Prostate gland (tissue), 2 donors: ENCODE measurements around the gene TBX20.

DNA sequence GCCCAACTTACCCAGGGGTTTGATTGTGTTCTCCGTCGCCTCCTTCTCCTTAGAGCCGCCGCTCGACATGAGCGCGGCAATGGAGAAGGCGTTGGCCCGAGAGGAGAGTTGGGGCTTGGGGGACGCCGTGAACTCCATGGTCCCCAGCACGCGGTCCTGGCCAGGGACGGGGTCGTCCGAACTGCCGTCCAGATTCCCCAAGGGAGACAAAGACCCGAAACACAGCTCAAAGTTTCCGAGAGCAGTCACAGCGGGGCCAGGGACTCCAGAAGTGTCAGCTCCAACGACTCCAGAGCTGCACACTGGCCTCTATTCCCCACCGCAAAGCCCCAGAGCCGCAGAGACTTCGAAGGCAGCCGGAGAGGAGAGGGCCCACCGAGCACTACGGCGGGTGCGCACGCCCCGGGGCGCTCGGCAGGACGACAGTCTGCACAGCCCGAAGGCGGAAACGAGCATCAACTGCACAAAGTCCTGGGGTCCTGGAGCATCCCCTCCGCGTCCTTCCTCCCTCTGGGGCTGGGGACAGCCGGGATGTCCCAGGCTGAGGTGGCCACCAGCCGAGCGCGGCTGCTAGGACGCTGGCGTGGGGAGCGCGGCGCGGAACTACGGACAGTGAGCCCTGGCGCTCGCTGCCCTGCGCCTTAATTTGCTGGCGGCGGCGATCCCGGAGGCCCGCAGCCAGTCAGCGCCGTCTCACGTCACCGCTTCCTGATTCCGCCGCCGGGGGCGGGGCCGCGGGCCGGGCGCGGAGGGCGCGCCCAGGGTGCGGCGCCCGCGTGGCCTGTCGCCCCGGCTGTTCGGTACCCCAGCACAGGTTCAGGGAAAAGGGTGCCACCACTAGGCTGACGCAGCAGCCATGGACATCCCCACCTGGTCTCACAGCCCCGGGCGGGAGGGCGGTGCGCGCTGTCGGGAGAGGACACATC lies at the start of gene TBX20:
Gene TBX20, minus strand, starts transcription at position 618 of the 926 bp plus-strand sequence.
- PRO-cap = unidirectional peak, minus-strand start at position 614 of the sequence
- RAMPAGE, long total RNA, 2 experiments = no peak in any of the 2 experiments

GRCh38 chr7:35660963-35661486 lies 33.9 kb downstream of the HERPUD2 start:
- PRO-cap = no peak
- RAMPAGE, long total RNA, 2 experiments = no peak in any of the 2 experiments

DNA sequence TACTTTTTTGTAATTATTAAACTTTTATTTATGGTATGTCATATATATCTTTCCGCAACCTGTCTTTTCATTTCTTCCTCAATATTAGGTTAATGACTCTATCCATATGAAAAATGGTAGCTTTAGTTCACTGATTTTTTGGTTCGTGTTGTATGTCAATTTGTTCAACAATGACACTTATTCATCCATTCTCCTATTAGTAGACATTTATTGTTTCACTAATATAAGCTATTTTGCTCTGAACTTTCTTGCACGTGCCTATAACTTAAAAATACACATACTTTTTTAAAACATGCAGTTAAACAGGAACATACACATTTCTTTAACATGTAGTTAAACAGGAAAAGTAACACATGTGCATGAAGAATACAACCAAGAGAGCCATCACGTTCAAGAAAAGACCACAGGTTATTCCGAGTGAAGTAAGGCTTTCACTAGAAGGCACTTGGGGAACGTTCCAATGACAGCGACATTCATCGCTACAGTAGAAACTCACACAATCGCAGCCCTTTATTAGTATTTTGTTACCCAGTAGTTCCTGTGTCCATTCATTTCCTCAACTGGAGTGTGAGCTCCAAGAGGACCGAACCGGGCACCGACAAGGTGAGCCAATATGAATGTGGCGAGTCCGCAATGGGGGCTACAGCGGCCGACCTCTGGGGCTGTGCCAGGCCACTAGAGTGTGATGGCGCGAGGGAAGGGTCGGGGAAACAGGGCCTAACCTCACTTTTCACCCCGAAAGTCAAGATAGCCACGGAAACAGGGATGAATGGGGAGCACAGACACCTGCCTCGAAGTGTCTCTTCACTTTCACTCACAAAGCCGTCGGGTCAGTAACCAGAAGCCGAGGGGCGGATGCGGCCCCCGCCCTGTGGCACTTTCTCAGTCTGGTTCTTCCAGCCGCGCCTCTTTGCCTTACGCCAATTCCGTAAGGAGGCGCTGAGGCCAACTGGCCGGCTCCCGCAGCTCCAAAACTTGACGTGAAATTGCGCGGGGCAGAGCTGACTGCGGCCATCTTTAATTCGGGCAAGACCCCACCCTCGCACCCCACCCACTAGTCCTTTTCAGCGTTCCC lies 820 bp upstream of the SEPTIN7 start:
- PRO-cap = no peak
- RAMPAGE, long total RNA, 2 experiments = start-site peak on the minus strand in 1 of 2 experiments, centred at position 871 of the sequence, 33 reads per replicate

GRCh38 chr7:36084393-36084974 lies 68.6 kb upstream of the EEPD1 start:
- PRO-cap = no peak
- RAMPAGE, long total RNA, 2 experiments = no peak in any of the 2 experiments

GRCh38 chr7:36159043-36160233 lies 6.4 kb downstream of the EEPD1 start:
- PRO-cap = no peak
- RAMPAGE, long total RNA, 2 experiments = no peak in any of the 2 experiments

GRCh38 chr7:36172737-36173365 lies 19.8 kb downstream of the EEPD1 start:
- PRO-cap = no peak
- RAMPAGE, long total RNA, 2 experiments = no peak in any of the 2 experiments

DNA sequence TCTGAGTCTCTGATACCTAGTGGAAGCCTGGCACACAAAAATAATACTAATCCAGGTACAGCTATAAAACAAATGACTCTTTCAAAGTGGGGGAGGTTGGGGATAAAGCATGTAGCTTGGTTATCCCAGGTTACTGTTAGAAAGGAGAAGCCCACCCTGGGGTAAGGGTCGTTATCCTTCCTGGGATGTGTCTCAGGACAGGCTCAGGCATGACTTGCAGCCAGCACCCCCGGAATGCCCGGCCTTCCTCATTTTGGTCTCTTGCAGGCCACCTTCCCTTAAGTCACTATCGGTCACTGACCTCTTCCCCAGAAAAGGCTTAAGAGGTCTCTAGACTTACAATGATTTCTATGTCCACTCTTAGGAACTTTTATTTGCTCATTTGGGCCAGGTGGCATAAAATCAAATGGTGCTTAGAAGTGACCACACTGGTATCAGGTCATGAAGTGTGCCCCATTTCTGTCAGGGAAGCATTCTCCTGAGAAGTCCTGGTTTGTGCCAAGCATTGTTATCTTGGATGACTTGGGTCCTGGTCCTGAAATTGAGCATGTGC lies 37.7 kb downstream of the EEPD1 start:
- PRO-cap = no peak
- RAMPAGE, long total RNA, 2 experiments = no peak in any of the 2 experiments

GRCh38 chr7:36301879-36302645 lies 65.0 kb downstream of the MATCAP2 start:
- PRO-cap = no peak
- RAMPAGE, long total RNA, 2 experiments = no peak in any of the 2 experiments

DNA sequence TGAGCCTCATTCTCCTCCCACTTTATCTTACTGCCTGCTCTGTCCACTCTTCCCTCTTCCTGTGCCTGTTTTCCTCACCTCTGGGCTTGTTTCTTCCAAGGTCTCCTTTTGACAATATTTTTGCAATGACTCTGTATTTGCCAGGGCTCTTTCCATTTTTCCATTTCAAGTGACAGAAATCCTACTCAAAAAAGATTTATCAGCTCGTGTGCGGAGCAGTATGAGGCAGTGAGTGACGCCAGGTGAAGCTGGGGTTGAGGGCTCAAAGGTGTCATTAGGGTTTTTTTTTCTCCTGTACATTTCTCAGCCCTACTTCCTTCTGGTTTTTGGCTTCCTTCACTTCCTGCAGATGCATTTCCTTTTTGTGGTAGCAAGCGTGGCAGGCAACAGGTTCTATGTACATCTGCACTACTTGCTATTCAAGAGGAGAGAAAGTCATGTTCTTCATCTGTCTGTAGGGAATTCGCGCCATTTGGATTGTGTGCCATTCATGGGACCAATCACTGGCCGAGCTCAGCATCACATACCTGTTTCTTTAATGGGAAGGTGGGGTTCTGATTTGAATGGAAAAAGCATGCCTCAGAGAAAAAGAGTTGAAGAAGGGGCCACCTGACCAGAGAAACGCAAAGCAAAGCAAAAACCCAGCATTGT lies 52.8 kb upstream of the AOAH start:
- PRO-cap = bidirectional peak, plus-strand start at position 365 of the sequence, minus-strand start at position 237 of the sequence
- RAMPAGE, long total RNA, 2 experiments = no peak in any of the 2 experiments

- PRO-cap = no peak
- RAMPAGE, long total RNA, 2 experiments = no peak in any of the 2 experiments
Observed at GRCh38 chr7:36777842-36778087, 53.5 kb upstream of the AOAH start.

DNA sequence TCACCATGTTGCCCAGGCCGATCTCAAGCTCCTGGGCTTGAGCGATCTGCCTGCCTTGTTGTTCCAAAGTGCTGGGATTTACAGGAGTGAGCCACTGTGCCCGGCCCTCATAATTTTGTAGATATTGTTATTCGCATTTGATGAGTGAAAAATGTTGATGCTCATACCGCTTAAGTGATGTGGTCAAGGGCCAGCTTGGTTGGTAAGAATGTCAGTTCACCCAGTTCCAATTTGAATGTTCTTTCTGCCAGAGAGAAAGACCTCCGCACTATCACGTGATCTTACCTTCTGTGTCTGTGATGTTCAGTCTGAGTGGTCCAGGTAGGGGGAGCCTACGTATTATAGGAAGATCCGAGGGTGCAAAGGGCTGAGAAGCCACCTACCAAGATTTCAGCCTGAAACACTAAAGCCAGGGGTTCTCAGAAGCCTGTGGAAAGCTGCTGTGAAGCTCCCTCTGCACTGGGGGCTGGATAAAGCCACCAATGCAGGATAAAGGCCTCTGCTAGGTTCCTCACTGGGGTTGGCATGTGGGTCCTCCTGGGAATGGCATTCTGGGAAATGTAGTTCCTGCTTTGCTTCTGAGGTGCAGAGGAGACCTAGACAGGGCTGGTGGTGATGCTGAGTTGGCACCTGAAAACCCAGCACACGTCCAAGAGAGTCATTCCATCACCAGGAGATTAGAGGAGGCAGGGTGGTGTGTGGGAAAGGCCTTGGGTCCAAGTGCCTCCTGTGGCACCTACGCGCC lies 64.6 kb upstream of the AOAH start:
- PRO-cap = bidirectional peak, plus-strand start at position 348 of the sequence, minus-strand start at position 233 of the sequence
- RAMPAGE, long total RNA, 2 experiments = no peak in any of the 2 experiments

GRCh38 chr7:36947425-36948335 lies 223.4 kb upstream of the AOAH start:
- PRO-cap = no peak
- RAMPAGE, long total RNA, 2 experiments = no peak in any of the 2 experiments

DNA sequence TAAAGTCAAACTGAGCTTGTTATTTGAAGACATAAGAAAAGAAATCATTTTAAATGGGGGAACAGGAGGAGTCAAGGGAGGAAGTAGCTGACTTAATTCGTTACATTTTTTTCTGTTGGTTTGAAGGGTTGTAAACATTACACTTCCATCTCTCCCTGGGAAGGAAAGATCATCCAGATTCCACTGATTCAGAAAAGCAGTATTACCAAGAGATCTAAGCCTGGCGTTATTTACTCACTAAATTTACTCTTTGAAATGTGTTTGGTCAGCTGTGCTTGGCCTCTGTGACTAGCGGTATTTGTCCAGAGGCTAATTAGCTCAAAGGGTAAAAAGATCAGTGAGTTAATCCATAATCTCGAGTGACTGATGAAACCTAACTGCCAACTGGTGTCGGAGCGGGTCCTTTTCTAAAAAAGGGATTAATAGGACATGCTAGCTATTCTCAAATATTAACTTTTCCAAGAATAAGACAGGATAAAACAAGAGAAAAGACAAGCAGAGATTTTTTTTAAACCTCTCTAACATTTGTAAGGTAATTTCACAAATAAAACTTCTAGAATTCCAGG lies 247.2 kb upstream of the AOAH start:
- PRO-cap = no peak
- RAMPAGE, long total RNA, 2 experiments = no peak in any of the 2 experiments

DNA sequence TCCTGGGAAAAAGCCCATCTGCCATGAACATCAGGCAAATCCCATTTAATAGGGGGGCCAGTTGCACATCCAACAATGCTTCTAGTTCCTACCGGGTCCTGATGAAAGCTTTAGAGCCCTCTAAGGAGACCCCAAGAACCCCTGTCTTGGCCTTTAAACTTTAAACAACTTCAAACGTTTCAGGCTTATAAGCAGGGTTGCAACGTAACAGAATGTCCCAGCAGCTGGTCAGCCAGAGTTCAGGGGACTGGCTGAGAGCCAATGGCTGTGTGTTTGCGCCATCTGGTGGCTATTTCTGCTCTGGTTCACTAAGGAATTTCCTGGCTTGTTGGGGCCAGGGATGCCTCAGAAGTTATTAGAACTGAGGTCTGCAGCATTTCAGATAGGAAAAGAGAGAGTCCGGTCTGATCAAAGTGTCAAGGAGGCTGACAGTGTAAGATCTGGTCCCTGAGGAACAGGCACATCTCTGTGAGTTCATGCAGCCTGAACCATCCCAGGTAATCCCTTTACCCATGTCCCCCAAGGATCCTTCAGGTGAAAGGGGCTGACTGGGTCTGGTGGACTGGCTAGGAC lies 247.1 kb downstream of the ELMO1 start:
- PRO-cap = no peak
- RAMPAGE, long total RNA, 2 experiments = no peak in any of the 2 experiments

GRCh38 chr7:37310251-37310888 lies 138.3 kb downstream of the ELMO1 start:
- PRO-cap = no peak
- RAMPAGE, long total RNA, 2 experiments = no peak in any of the 2 experiments

DNA sequence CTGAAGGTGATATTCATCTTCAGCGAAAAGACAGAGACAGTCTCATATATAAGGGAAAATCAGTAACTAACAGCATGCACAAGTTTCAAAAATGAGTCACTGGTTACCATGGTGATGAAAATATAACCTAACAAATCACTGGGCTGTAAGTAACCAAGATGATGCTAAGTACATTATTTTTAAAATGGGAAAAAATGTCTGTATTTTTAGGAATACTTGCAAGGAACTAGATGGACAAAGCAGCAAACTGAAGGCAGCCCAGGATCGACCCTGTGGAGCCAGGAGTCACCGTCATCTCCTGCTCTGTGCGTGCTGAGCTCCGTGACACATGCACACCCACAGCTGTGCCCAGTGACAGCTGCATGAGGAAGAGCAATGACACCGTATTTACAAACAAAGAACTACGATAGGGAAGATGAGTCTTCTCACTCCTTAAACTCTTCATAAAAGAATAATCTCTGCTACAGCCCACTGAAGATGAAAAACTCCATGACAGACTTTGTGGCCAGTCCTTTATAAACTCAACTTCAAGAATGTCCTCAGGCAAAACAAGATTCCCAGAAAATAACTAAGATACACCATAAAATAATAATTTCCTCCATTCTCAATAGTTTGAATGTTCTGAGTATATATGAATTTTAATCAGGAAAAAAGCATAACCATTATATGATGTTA lies 137.2 kb downstream of the ELMO1 start:
- PRO-cap = no peak
- RAMPAGE, long total RNA, 2 experiments = no peak in any of the 2 experiments

DNA sequence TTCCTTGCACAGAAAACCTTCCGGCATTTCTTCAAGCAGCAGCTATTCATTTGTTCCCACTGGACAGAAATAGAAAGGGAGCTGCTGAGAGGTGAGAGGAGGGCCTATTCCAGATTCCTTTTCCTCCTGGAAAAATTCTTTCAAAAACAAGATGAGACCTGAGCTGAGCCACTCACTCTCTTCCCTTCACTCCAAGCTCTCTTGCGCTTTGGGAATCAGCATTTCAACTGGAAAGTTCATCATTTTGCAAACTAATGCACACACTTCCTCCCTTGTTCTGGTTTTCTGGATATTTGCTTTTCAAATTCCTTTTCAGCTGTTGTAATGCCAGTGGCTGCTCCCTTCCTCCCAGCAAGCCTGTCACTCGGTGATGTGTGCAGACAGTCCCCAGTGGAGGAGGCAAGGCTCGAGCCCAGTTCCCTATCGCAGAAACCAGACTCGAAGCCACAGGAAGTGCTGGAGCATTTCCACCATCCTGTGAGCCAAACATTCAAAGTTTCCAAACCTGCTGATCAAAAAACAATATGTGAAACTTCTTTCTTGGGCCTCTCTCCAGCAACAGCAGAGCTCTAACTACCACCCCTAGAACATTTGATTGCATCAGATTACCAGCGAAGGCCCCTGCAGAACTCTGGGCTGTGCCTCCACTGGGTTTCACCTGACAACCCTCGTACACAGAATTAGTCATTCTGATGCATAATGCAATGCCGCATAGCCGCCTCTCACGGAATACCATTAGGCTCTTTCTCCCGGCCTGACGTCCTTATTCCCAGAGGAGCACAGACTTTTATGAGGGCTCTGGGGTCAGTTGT lies 94.1 kb downstream of the ELMO1 start:
- PRO-cap = no peak
- RAMPAGE, long total RNA, 2 experiments = no peak in any of the 2 experiments

DNA sequence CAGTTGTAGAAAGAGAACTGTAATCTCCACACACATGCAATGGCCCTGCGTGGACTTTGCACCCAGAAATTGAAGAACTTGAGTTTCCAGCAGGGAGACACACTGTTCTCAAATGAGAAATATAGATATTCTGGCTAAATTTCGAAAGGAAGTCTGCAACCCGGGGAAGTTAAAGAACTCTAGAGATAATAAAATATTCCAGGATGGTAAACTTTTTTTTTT lies 56.8 kb downstream of the ELMO1 start:
- PRO-cap = no peak
- RAMPAGE, long total RNA, 2 experiments = no peak in any of the 2 experiments

GRCh38 chr7:37446744-37447139 lies 1.9 kb downstream of the ELMO1 start:
- PRO-cap = no peak
- RAMPAGE, long total RNA, 2 experiments = no peak in any of the 2 experiments

- PRO-cap = no peak
- RAMPAGE, long total RNA, 2 experiments = no peak in any of the 2 experiments
Observed at GRCh38 chr7:37449549-37449930, 876 bp upstream of the ELMO1 start.